Caco-2 (cell line): ENCODE results near the genes DZIP1 and RNF113B.

DNA sequence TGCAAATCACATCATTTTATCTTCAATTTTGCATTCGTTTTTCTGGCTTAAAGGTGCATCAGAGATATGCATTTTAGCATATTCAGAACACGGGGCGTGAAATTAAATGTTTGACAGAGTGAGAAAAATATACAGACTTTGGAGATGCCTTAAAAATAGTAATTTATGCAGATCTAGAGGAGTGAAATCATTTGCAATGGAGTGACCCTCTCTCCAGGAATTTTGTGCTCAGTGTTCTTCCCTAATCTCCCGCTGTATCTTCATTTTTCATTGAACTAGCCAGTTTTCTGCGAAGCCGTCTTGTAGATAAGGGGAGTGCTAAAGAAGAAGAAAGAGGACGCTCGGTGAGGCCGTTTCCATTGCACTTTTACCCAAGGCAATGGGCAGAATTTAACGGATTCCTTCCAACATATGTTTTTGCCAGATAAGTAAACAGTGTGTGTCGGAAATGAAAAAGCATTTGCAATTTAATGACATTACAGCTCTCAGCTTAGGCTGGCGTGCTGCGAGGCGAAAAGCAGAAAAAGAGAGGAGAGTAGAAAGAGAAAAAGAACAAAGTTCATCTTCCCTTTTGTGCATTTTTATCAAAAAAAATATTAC lies 50.1 kb downstream of the SOX21 start:
- PRO-cap: no peak
- RRBS: no CpG with 5 or more reads among the region's 14 CpGs

DNA sequence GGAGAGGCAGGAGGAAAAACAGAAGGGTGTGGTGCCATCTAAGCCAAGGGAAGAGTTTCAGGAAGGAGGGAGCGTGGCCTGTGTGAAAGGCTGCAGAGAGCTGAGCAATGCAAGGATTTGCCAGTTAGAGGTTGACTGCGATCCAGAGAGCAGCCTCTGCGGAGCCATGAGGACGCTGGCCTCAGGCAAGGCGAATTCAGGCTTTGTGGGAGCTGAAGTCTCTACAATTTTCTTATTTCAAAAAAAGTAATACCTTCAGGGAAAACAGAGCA lies 28.9 kb downstream of the SOX21 start:
- PRO-cap: no peak
- RRBS: no CpG with 5 or more reads among the region's 5 CpGs

GRCh38 chr13:95185754-95186263 lies 115.4 kb downstream of the ABCC4 start:
- PRO-cap: no peak
- RRBS: no CpG with 5 or more reads among the region's 5 CpGs

GRCh38 chr13:95227010-95227209 lies 74.3 kb downstream of the ABCC4 start:
- PRO-cap: no peak
- RRBS: no CpG with 5 or more reads among the region's 1 CpG

- PRO-cap: bidirectional peak, plus-strand start at chr13:95314673, minus-strand start at chr13:95314584
- RRBS: no CpG with 5 or more reads among the region's 3 CpGs
These were observed 13.2 kb upstream of the ABCC4 start for GRCh38 chr13:95314445-95314908.

DNA sequence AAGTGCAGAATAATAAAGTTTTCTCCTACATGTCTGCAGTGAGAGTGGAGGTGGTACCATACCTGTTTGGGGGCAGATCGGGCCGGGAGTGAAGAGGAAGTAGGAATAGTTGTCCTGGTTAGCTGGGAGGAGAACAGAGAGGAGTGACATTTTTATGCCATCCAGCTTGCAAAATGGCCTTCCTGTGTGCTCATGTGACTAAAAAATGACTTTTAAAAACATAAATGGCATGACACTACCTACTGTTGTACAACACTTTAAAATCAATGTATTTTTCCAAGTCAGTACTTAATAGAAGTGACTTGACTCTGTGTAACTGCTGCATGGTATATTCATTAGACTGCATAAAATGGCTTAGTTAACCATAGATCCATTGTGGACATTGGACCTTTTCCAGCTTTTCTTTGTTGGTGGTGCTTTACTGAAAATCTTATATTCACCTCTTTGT lies 1.9 kb downstream of the CLDN10 start:
- PRO-cap: no peak
- RRBS: no CpG with 5 or more reads among the region's 2 CpGs

DNA sequence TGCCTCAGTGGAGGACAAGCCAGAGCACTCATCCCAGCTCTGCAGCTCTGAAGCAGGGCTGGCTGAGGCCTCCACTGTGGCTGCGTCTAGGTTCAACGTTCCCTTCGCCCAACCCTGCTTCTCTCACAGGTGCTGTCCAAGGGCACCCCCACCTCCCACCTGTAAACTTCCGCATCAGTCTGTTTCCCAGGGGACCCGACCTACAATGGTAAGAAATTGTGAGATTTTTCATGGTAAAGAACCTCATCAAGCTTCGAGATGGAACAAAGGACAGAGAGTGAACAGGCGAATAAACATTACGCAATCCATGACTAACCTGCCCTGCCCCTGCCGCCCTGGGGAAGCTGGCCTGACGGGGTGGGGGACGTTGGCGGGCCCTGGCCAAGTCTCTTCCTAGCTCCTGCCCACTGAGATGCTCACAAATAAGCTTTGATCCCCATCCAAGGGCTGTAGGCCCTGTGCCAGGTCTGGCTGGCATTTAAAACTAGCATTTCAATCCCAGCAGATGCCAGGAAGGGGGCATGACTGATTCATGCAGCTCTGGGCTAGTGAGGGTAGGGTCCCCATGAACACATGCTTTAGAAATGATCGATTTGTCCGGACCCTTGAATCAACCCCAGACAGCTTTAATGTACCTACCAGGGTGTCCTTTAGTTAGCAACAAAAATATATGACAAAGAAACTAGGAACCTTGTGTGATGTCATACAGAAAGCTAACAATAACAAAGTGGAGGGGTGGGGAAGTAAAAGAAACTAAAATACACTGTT lies 40.3 kb downstream of the DZIP1 start:
- PRO-cap: no peak
- RRBS: no CpG with 5 or more reads among the region's 14 CpGs

DNA sequence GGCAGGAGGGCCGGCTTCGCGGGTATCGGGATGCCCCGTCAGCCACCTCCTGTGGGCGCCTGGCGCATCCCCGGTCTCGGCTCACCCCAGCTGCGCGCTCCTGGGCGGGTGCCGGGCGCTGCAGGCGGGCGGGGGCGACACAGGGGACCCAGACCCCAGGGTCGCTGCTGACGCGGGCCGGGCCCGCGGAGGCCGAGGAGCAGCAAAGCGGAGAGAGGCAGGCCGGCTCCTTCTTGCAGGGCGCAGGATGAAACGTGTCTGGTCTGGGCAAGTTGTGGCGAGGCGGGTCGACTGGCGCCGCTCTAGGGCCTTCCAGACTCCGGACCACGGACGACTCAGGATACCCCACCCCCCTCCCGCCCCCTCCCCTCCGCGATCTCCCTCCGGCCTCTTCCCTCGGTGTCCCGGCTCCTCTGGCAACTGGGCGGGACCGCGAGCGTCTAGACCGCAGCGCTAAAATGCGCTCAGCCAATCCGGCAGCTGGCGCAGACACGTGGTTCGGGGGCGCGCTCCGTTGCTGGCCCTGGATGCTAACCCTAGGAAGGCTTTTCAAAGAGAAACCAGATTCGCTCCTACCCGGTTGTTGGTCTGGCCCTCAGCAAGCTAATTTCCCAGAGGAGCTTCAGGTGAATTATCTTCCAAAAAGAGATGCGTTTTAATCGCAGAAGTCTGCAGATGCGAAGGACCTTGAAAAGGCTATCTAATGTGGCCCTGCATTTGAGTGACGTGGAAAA lies at the start of gene DZIP1:
TSS of gene DZIP1 (minus strand) at position 415 of the 734 bp plus-strand sequence.
- PRO-cap: bidirectional peak, plus-strand start at position 552 of the sequence, minus-strand start at position 415 of the sequence
- RRBS: 19% methylated on average over 54 of the region's 62 CpGs

DNA sequence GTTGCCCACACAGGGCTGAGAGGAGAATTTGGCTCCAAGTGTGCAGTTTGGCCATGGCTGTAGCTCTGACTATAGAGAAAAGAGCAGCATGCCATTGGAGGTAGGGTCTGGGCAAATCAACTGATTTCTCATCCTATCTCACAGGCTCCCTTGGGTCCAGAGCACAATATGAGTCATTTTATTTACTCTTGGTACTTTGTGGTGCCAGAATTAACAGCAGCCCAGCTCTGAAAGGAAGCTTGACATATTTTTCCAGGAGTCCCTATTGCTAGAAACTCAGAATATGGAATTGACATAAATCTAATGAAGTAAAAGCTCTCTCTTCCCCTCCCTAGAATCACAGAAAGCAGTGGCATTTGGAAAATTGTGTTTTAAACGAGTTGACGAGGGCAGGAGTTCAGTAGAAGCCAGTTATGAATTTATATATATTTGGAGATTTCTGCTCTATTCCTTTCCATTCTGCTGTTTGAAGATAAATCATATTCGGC lies 357.8 kb downstream of the OXGR1 start:
- PRO-cap: no peak
- RRBS: no CpG with 5 or more reads among the region's 3 CpGs

DNA sequence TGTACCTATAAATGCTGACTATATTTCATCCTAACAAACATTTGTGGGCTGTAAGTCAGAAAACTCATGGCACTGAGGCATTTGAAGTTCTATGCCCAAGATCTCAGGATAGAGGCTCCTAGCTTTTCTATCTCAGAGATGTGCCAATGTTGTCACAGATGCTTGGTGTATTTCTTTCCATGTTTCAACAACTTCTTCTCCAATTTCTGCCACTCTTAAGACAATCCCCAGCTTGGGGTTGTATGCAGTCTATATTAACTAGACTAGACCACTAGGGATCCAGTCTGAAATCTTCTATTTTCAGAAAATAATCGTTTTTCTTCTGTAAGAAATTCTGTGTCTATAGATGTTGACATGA lies 86.3 kb downstream of the OXGR1 start:
- PRO-cap: no peak
- RRBS: no CpG with 5 or more reads among the region's 1 CpG

DNA sequence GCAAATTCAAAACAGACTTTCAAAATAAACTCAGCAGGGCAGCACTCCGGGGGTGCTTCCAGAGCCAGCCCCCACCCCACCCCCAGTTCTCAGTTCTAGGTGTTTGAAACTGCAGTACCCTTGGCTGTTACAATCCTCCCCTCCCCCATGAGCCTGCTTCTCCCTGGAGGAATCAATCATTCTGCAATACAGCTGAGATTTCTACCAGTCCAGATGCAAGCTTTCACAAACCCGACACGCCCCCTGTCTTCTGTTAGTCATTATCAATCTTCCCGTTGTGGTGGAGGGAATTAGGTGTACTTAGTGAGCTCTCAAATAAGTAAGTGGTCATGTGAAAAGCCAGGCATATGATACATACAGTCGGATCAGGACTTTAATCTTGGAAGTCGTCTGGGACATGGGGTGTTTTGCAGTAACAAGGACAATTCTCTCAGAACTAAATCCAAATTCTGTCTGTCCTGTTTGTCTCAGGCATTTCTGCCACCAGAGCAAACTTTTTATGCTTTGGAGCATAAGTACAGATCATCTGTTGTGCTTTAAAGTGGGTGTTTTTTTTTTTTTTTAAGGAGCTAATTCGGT lies 96.7 kb upstream of the MBNL2 start:
- PRO-cap: no peak
- RRBS: no CpG with 5 or more reads among the region's 7 CpGs

GRCh38 chr13:97261216-97261951 lies 39.3 kb downstream of the MBNL2 start:
- PRO-cap: no peak
- RRBS: no CpG with 5 or more reads among the region's 10 CpGs

GRCh38 chr13:97340270-97340904 lies 93.6 kb upstream of the RAP2A start:
- PRO-cap: no peak
- RRBS: no CpG with 5 or more reads among the region's 5 CpGs

GRCh38 chr13:98177038-98177389 lies at the start of gene RNF113B:
Gene RNF113B, minus strand, starts transcription at chr13:98177269.
- PRO-cap: no peak
- RRBS: 98% methylated on average over 7 of the region's 27 CpGs

DNA sequence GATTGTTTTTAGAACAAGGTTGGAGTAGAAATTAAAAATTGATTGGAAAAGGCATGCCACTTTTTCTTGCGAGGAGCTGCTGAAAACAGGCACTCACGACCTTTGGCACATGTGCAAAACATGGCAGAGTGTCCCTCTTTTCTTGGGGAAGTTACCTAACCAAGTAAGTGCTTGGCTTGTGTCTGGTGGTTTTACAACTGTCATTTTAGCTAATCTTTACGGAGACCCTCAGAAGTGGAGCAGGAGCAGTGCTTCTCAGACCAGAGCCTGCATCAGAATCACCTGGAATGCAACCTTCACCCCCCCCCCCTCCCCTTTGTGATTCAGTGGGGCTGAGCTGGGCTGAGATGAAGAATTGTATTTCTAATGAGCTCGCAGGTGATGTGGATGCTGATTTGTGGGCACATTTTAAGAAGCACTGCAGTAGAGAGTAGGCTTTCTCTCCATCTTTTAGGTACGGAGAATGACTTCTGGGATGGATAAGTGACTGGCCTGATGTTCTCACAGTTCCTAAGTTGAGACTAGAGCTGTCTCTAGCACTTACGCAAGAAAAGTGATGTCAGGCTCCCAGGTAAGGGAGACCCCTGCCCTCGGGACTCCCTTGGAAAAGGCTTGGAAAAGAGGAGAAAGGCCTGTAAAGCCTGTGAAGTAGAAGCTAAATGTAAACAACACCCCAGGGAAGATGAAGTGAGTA lies 23.2 kb upstream of the RNF113B start:
- PRO-cap: no peak
- RRBS: no CpG with 5 or more reads among the region's 7 CpGs

DNA sequence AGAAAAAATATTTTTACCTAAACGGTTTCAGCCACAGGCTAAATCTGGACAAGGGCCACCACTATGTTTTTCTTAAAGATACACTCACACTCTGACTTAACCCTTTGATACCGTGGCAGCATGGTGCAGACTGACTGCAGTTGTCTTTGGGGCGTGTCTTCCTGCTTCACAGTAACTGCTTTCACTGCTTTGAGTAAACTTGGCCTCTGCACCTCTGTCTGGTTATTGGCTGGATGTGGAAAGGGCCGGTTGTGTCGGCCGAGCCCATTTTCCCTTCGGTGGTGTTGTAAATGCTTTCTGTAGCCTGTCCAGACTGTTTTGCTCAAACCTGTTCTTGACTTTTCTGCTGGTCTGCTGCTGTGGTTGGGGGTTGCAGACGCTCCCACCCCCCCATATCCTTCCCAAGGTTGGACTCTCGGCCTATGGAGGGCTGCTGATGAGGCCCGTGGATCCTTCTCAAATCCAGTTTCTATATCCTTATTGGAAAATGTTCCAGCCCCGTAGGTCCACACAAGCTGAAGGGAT lies 90.1 kb upstream of the RNF113B start:
- PRO-cap: unidirectional peak, plus-strand start at position 219 of the sequence
- RRBS: no CpG with 5 or more reads among the region's 11 CpGs

DNA sequence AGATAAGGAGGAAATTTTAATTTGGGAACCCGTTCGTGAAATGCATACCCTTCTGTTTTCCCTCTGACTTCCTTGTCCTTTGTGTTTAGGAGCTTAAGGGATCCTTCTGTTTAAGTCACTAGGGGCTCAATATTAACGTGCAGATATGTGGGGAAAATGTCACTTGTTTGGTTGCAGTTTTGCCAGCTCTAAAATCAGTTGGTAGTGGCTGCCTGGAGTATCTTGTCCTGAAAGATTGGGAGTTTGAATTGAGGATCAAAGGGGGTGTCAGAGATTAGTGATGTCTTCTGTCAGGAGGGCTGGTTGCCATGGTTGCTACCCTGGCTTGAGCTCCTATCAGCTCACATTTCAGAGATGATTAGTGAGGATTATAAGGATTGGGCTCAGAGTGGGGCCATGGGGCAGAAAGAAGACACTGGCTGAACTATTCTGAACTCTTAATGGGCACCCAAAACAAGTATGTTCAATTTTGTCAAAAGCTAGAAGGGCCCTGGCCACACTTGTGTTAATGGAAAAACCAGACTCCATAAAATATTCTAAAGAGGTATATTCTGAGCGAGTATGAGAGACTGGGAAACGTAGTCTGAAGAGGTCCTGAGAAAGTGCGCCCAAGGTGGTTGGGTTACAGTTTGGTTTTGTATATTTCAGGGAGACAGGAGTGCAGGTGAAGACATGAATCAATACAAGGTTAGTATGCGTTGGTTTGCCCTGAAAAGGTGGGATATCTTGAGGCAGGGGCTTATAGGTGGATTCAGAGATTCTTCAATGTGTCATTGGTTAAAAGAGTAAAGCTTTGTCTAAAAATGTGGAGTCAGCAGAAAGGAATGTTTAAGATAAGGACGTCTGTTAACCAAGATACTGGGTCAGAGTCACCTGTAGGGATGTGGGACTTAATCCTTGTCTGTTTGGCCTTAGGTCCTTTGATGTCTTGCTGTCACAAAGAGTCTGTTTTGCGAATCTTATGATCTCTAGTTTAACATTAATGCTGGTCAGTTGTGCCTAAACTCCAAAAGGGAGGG lies 95.7 kb upstream of the RNF113B start:
- PRO-cap: bidirectional peak, plus-strand start at position 386 of the sequence, minus-strand start at position 229 of the sequence; bidirectional peak, plus-strand start at position 574 of the sequence, minus-strand start at position 604 of the sequence; bidirectional peak, plus-strand start outside the sequence, minus-strand start at position 767 of the sequence
- RRBS: no CpG with 5 or more reads among the region's 9 CpGs

DNA sequence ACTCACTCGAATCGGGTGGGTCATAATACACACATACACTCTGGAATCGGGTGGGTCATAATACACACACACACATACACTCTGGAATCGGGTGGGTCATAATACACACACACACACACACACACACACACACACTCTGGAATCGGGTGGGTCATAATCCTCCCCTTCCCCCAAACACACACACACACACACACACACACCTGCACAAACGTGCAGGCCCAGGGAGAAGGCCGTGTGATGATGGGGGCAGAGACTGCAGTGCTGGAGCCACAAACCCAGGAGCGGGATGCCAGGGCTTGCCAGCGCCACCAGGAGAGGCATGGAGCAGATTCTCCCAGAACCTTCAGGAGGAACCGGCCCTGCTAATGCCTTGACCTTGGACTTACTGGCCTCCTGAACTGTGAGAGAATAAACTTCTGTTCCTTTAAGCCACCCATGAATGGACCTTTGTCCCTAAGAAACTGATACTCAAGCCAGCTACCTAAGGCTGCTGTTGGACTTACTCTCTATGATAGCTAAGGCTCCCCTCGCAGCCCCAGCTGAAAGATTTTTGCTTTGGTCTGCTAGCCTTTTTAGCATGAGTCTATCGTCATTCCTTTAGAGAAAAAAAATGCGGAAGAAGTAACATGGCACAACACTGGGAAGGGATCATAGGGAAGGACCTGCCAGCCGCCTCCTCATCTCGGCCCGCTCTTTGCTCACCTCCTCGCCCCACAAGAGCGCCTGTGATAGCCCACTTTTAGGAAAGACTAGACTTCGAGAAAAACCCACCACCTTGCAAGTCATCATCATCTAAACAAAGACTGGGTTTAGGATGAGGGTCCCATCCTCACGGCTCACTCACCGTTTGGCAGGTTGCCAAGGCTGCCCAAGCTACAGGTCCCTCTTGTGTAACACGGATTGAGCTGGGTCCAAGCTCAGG lies 136.3 kb upstream of the RNF113B start:
- PRO-cap: no peak
- RRBS: no CpG with 5 or more reads among the region's 22 CpGs

- PRO-cap: no peak
- RRBS: no CpG with 5 or more reads among the region's 9 CpGs
These were observed 138.5 kb upstream of the RNF113B start for GRCh38 chr13:98315503-98315980.

- PRO-cap: no peak
- RRBS: no CpG with 5 or more reads among the region's 13 CpGs
These were observed 133.7 kb downstream of the STK24 start for GRCh38 chr13:98443111-98443706.